HT-29 (cell line): ENCODE results near the genes SLC18B1 and AHI1.

DNA sequence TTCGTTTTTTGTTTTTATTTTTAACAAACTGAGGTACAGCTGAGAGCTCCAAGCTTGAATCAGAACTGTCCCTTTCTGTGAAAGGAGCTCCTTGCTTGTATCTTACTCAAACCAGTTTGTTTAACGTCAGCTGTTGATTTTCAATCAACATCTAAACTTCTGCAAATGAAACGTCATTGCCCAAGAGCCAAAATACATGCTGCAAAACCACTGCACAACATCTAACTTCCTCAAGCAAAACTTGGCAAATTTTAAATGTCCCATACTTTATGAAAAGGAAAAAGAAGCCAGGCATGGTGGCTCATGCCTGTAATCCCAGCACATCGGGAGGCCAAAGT is 15.2 kb downstream of the VNN2 start:
- RAMPAGE, long total RNA = no peak

GRCh38 chr6:132797920-132798833 is at the start of gene SLC18B1:
Gene SLC18B1 (minus strand): TSS chr6:132798637.
- RAMPAGE, long total RNA = no peak

DNA sequence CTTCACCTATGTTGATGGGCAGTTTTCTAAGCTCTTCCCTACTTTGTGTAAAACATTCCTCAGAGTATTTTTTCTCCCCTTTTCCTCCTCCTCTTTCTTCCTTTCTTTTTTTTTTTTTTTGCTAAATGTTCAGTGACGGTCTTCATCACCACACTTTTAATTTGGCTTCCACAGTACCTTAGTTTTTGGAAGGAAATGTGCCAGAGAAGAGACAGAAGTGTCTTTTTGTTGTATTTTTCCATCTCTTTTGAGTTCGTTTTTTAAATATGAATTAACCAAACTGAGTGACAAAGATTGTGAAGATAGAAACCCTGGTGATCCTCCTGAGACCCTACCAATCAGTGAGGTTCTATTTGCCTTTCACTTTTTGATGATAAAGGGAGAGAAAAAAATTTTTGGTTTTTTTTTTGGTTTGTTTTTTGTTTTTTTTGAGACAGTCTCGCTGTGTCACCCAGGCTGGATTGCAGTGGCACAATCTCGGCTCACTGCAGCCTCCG is 7.1 kb downstream of the RPS12 start:
- RAMPAGE, long total RNA = no peak

DNA sequence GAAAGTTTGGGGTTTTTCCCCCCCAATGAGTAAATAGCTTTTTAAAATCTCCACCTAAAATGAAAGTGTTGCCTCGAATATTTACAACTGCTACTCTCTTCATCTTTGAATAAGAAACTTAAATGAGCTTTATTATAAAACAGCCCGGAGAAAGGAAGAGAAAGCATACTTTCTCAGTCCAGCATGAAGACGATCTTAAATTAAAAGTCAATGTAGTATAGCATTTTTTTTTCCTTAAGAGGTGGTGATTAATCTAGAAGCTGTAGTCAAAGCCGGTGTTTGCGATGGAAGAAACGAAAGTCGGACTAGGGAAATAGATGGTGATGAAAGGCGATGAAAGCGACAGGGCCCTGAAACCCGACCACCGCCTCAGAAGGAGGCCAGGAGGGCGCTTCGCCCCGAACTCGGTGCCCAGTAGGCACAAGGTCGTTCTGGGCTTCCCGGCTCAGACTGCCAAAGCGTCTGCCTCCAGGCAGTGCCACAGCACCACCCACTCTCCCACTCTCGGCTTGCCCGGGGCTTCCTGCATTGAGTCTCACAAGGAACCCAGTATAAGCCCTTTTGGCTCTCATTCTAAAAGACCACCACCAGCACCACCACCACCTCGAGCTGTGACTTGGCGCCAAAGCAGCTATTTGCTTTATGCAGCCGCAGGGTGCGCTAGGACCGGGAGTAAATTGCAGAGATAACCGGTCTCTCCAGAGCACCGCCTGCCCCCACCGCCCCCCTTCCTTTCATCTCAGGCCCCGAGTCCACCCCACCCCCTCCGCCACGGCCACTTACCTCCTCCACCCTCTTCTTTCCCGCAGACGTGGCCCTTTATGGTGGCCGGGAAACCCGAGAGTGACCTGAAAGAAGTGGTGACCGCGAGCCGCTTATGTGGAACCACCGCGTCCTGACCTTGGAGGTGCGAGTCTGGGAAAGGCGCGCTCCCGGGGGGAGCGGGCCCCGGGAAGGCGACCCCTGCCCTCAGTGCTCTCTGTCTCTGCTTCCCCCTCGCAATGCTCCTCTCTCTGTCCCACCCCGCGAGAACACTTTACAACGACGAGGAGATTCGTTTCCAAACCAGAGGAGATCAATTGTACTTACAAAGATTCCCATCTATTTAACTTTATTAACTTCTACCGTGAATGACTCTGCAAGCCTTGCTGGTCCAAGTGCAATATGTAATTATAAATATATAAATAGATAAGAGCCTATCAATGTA is 2.4 kb downstream of the TCF21 start:
- RAMPAGE, long total RNA = start-site peak on the minus strand centred at position 912 of the sequence, 30 bp wide, 8 and 6 reads in 2 replicates

DNA sequence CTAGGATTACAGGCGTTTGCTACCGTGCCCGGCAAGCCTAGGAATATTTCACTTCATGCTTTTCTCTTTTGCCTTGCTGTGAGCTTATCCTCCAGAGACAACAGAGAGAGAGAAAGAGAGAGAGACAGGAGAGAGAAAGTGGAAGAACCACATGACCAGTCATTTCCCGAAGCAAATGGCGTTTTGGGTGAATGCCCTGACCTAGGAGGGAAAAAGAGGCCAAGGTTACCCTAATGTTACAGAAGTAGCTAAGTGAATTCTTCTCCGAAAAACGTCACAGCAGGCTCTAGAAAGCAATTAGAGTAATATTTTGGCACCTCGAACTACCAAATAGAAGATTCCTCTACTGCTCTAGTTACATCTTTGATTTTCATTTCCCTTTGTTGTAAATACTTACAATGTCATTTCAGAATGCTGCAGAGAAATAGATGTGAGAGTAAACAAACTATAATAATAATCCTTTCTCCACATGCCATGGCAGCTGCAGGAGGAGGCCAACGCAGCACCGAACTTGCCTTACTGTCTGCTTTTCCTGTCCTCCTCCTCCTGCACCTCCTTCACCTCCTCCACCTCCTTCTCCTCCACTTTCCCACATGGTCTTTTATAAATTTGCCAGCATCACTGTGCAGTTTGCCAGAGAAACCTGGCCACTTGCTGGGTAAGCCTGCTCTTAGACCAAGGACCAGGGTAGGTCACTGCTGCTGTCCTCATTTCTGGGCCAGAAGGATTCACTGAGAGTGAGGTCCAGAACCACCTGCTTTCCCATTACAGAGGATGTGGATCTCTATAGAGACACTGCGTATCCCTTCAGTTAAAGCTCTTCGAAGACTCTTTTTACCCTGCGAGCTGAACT is 8.9 kb downstream of the SGK1 start:
- RAMPAGE, long total RNA = no peak

- RAMPAGE, long total RNA = no peak
Measured at GRCh38 chr6:134378801-134379648, 61.1 kb upstream of the SGK1 start.

DNA sequence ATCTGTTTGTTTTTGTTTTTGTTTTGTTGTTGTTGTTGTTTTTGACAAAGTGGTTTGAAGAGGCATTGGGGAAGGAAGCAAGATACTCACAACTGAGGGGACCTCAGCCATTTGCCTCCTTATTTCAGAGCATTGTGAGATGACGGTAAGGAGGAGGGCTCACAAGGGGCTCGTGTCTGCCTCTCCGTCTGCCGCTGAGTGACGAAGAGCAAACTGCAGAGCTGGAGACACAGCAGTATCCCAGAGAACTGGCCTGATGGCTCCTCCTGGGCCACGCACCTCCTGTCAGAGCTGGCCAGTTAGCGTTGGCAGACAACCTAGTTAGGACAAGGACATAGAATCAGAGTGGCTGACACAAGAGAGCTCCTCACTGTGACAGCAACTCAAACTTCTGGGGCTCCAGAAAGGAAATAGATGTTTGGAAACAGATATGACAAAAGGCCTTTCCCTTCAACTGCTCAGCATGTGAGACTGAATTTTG is 212.9 kb upstream of the SGK1 start:
- RAMPAGE, long total RNA = no peak

DNA sequence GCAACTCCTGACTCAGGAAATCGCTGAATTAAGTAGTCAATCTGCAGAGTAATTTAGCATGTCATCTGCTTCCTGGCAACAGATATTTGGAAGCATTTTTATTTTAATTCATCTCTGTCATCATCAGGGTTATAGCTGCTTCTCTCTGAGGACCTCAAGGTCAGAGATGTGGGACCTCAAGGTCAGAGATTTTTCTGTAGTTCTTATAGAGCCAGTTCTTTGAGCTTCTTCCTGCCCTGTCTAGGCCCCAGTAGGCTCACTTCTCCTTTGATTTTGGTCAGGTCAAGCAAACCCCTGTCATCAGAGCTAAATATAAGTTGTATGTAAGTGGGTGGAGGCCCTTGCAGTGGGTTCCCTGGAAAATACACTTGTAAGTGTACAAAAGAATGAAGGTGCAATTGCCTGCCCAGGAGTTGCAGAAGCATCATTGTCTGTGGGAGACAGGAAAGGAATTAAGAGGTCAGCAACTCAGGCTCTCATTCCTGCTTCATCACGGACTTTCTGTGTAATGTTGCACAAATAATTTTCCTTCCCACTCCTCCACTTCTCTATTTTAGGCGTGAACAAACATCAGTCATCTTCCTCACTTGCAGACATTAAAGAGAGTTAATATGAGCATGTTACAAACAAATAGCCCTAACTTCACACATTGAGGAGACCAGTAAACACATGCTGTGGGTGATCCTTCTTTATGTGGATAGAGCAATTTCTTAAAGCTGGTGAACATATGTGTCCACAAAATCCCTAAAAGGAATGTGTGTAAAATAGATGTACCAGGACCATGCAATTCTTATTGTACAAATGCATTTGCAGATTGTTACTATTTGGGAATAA is 229.2 kb downstream of the ALDH8A1 start:
- RAMPAGE, long total RNA = no peak

DNA sequence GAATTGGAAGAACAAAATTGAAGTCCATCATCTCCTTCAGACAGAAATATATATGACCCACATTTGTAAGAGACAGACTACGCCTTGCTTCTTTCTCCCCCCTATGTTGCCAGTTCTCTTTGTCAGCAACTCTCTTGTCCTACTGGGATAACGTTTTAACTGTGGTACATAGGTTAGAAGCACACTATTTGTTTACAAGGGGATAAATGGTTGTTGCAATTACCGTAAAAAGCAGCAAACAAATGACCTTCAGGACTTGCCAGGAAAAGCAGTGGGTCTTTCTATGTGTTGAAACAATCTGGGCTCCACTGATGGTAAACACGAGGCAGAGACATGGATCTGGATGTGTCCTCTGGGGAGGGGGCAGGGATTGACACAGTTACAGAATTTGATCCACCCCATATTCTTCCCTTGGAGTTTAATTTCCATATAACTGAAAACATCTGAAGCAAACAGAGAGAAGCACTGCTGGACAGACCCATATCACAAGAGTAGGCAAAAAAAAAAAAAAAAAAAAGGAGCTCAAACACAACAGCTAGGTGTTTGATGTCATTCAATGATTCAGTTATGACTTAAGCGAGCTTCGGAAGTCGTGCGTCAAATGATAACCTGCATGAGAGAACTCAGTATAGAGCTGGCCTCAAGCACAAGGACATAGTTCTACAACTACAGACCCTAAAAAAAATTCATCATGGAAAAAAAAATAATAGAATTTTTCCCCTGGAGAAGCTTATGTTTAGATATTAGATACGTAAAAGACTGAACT is 127.9 kb downstream of the ALDH8A1 start:
- RAMPAGE, long total RNA = no peak

DNA sequence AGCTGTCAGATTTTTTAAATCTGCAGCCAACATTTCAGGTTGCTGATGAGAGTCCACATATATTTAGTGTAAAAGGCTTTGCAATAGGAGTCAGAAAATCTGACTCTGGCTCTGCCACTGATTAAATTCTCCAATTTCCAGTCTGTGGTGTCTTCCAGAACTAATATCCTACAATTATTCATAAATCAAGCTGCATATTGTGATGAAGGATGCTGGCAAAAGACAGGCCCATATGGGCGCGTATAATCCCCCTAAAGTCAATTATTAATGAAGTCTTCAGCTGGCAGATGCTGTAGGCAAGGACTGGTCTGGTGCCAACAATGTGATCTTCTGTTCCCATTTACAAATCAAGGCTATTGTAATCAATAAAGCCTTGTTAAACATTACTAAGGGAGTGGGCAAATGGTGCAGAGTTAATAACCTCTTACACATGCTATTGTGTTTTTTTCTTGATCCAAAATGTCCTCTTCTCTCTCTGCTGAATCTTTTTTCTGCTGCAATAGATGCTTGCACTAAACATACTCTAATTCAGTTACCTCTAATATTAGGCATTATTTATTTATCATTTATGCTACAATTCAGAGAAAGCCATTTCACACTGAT is 119.0 kb downstream of the ALDH8A1 start:
- RAMPAGE, long total RNA = no peak

GRCh38 chr6:134948529-134949135 is 1.3 kb downstream of the ALDH8A1 start:
- RAMPAGE, long total RNA = no peak

DNA sequence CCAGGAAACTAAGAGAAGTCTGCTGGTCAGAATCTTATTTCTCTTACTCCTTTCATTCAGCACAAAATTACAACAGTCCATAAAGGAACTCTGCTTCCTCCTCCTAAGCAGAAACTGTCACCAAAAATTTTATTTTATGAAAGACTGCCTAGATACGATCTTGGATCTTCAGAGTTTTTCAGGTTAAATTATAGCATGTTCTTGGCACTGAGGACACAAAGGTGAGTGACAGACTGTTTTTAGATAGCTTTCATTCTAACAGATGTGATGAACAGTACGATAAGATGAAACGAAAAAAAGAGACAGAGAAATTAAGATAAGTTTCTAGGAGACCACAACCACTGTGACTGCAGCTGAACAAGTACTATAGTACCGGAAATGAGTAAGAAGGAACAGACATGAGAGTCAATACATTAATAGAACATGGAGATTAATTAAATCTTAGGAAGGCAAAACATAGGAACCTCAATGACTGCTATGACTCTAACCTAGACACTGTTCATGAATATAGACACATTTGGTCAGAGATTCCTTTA is 40.4 kb downstream of the HBS1L start:
- RAMPAGE, long total RNA = no peak

DNA sequence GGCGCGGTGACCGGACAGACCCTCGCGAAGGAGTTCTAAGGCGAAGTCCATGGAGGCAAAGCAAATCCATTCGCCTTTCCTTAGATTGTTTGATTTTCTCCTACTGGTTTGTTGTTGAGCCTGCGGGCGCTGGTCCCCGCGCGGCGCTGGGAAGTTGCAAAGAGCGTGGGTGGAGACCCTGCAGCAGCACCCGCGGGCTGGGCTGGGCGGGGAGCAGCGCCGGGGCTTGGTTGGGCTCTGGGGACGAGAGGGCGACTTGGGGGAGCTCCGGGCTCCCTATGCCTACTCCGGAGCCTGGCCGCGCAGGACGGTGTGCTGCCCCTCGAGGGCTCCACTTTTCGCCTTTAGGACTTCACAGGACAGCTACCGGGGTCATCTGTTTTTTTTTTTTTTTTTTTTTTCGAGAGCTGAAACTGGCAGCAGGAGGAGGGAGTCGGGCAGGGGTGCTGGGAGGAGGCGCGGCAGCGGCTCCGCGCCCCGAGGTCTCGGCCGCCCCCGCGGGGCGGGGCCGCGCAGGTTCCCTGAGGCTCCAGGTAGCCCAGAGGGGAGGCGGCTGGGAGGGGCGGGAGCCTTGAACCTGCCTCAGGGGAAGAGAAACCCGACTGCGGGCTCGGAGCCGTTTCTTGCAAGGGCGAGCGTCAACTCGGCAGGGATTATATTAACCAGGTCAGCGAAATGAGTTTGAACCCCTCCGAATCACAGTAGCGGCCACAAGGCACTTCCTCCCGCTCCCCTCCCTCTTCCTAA is 1.7 kb downstream of the MYB start:
- RAMPAGE, long total RNA = no peak

GRCh38 chr6:135217054-135218216 is 36.3 kb downstream of the MYB start:
- RAMPAGE, long total RNA = no peak

GRCh38 chr6:135316626-135317074 is 135.5 kb downstream of the MYB start:
- RAMPAGE, long total RNA = no peak

- RAMPAGE, long total RNA = no peak
Measured at GRCh38 chr6:135398659-135399356, 98.7 kb downstream of the AHI1 start.

DNA sequence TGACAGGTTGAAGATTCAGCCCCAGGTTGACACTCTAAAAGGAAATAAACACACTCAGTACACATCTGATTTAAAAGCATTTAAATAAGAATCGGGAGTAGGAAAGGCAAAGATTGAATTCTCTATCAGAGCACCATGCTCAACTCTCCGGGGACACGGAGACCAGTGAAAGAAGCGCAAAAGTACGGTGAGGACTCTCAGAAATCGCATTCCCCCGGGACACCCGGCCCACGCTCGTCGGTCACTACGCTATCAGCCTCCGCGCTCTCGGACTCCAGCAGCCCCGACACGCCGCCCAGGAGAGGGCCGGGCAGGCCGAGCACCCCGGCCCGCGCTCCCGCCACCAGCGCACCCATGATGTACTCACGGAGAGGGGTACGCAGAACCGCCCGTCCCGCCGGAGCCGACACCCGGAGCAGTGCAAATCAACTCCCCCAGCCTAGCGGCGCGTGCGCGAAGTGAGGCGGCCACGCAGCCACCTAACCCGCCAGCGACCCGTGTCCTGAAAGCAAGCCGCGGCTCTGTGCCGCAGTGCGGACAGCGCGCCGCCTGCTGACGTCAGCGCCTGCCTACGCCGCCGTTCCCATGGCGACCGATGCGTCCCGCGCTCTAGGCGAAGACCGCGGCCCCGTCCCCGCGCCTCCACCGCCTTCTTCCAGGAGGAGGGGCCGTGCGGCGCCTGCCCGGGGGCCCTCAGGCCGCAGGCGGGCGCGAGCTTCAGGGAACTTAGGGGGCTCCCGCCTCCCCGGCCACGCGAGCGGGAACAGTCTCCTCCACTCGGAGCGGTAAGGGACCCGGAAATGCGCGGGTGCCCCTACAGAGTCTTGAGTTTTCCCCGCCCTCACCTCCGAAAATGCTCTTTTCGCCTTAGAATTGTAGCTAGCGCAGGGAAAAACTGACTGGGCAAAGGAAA is at the start of gene AHI1:
Gene AHI1 (minus strand): TSS at position 525 of the 913 bp plus-strand sequence.
- RAMPAGE, long total RNA = no peak

DNA sequence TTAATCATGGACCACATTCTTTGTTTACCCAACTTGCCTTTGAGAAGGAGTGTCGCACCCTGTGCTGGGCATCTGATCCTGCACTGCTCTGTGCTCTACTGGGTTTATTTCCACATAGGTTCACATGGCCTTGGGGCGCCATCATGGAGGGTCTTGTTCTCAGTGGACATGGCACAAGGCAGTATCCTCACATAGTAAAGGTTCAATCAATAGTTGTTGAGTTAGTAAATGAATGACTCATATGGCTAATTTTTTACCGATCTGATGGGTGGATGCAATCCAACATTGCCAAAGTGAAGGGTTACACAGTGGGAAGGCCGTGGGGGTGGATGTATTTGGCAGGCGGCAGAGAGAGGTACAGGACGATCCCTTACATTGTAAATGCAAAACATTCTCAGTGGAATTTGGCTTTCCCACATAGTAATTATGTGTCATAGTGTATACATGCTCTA is 21.1 kb upstream of the PDE7B start:
- RAMPAGE, long total RNA = no peak

GRCh38 chr6:136072532-136073115 is 177.5 kb downstream of the MTFR2 start:
- RAMPAGE, long total RNA = no peak

DNA sequence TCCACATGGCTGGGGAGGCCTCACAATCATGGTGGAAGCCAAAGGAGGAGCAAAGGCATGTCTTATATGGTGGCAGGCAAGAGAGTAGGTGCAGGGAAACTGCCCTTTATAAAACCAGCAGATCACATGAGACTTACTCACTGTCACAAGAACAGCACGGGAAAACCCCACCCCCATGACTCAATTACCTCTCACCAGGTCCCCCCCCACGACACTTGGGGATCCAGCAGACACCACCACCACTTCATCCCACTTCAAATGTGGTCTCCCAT is 24.6 kb downstream of the MTFR2 start:
- RAMPAGE, long total RNA = no peak